ENCODE data around the genes SLC9A1 and WASF2.

DNA sequence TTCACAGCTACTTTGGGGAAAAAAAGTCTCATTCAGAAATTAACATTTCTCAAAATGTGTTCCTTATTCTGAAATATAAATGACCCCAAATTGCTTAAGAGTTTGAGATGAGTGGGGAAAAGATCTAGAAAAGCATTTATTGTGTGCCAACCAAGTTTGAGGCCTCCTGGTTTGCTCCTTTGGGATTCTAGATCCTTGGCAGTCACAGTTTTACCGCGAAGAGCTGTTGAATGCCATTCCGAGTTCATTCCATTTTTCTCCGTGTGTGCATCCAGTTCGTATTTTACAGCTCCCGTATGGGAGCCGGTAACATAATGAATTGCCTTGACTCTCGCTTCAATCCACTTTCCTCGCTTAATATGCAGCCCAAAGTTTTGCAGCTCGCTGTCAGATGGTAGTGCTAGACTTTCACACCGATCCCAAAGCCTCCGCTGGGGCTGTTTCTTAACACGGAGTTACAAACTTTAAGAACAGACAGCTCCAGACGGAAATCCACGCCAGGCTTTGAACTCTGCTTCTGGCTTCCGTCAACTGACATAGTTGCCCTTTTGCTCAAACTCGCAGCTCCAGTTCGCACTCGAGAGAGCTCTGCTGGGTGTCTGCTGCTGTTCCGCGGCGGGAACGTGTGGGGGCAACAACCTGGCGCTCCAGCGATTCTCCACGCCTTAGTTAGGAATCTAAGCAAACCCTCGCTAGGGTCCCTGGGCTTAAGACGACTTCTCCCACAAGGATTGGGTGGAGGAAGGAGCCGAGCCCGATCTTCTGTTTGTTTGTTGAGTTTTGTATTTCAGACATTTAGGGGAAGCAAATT lies 3.6 kb upstream of the ARID1A start:
- RAMPAGE, long total RNA = start-site peak on the plus strand centred at position 574 of the sequence, 22 bp wide, 11 and 15 reads in 2 replicates
- RRBS = no CpG with 5 or more reads among the region's 30 CpGs

DNA sequence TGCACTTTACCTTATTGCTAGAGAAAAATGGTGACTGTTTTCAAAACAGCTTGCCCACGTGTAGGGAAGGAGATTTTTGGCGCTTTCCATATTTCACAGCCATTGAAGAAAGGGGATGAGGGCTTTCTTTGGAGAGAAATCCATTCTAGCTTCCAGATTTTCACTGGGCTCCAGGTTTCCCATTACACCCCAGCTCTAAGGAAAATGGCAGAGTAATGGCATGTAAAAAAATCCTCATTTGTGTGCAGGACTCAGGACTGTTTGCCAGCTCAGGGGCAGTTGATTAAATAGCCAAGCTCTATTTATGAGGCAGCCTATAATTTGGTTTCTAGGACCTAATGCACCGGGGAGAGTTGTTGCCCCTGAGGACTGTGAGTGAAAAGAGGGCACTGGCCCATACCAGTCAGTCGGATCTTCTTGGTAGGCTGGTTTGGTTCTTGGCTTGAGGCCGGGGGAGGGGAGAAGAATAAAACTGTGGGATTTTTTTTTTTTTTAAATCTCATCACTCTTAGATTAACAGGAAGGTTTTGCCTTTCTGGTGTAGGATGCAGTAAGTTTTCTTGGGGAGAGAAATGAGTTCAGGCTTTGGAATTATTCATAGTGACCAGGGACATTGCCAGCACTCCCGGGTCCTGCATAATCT lies 2.1 kb upstream of the ARID1A start:
- RAMPAGE, long total RNA = no peak
- RRBS = 32% methylated on average over 2 of the region's 6 CpGs

DNA sequence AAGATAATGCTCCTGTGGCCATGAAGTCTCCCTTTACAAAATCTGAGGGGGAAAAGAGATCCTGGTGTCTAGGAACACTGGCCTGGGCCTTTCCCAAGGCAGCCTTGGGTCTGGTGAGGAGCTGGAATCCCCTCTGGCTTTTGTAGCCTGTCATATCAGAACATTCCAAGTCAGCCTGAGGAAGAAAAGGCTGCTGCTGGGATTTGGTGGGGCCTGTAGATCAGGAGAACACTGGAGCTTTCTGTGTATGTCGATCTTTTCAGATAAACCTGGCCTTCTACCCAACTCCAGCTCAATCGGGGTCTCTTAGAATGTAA lies 1.6 kb upstream of the ARID1A start:
- RAMPAGE, long total RNA = no peak
- RRBS = no CpG with 5 or more reads among the region's 2 CpGs

DNA sequence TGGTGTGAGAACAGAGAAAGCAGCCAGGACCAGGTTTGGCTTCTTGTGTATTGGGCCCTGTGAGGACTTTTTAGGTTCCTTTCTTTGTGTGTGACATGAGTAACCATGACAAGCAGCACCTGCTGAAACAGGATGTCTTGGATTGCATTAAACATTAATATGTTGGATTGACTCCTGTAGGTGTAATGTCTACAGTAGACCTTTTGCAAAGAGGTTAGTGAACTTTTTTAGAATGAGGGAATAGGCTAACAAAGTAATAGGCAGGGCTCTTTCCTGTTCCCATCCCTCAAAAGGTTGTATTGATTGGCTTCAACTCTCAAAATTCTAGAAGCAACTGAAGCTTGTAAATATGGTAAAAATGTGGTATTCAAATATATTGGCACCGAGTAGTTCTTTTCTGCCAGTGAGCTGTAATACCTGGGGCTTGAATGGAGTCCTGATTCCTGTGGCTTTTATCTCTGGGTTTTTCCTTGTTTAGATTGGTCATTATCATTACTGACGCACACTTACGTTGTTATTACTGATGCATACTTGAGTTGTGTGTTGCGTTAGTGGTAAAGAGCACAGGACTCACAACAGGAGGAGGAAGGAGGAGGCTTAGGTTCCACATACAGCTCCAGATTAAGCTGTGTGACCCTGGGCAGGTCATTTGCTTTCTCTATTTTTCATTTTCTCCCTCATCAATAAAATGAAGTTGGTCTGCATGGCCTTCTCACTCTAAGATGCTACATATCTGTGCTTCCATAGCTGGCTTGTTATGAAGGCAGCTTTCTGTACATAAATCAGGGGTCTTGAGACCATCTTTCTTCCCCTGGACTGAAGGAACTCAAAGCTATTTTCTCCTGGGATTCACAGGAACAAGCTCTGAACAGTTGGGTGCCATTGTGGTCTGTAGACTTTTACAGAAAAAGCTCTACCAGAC lies 5.4 kb downstream of the ARID1A start:
- RAMPAGE, long total RNA = no peak
- RRBS = no CpG with 5 or more reads among the region's 4 CpGs

DNA sequence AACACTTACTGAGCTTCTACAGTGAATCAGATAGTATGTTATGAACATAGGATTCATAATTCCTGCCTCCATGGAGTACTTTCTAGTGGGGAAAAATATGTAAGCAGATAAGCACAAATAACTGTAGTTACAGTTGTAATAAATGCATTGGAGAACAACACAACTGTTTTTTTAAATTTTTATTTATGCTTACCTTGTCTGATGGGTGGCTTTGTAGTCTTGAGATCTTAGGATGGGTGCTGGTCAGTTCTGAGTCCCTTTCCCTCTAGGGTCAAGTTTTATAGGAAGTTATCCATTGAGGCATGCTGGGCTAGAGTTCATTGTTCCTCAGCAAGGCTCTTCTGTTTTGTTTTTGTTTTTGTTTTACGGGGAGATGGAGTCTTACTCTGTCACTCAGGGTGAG lies 20.5 kb downstream of the ARID1A start:
- RAMPAGE, long total RNA = no peak
- RRBS = no CpG with 5 or more reads among the region's 1 CpG

DNA sequence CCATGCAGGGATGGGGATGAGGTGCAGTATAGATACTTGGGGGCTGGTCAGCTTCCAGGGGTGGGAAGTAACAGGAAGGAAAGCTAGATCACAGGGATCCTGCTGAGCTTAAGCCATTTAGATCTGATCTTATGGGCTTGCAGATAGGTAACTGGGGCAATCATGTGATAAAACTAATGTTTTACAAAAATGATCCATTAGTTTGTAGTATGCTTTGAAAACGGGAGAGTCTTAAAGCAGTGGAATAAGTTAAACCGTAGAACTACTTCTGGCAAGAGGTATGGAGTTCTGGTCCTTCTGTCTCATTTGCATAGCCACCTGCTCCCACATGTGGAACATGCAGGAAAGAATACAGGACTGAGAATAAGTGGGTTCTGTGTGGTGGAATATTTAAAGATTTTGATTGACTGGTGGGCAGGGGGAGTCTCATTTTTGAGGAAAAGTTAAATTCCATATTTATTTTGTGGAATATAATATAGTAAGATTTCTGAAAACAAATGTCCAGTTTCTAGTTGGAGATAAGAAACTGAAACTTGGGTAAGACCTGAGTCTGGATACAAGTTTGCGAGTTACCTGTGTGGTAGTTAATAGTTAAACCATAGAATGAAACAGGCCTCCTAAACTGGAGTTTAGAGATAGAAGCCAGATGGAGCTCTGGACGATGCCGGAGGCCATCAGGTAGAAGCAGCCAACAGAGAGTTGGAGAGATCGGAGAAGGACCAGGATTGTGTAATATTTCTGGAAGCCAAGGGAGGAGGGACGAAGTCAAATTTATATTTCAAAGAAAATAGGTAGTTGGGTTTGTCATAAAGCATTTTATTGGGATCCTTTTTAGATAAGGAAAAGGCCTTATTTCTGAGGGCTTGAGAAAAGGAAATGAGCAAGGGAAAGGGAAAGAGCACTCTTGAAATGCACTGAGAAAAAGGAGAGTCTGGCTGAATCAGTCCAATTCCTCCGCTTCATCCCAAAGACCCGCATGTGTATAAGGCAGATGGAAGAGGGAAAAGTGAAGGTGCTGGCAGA lies 45.0 kb downstream of the ARID1A start:
- RAMPAGE, long total RNA = no peak
- RRBS = no CpG with 5 or more reads among the region's 9 CpGs

DNA sequence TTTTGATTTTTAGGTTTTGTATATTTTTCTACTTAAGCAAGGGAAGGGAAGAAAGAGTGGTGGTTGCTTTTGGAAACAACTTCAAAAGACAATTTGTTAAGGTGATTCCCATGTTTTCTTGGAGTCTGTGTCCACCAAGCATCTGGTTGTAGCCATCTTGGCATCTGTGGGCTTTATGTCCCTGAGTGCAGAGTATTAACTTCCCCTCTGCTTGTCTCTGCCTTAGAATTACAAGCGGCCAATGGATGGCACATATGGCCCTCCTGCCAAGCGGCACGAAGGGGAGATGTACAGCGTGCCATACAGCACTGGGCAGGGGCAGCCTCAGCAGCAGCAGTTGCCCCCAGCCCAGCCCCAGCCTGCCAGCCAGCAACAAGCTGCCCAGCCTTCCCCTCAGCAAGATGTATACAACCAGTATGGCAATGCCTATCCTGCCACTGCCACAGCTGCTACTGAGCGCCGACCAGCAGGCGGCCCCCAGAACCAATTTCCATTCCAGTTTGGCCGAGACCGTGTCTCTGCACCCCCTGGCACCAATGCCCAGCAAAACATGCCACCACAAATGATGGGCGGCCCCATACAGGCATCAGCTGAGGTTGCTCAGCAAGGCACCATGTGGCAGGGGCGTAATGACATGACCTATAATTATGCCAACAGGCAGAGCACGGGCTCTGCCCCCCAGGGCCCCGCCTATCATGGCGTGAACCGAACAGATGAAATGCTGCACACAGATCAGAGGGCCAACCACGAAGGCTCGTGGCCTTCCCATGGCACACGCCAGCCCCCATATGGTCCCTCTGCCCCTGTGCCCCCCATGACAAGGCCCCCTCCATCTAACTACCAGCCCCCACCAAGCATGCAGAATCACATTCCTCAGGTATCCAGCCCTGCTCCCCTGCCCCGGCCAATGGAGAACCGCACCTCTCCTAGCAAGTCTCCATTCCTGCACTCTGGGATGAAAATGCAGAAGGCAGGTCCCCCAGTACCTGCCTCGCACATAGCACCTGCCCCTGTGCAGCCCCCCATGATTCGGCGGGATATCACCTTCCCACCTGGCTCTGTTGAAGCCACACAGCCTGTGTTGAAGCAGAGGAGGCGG lies 13.3 kb upstream of the PIGV start:
- RAMPAGE, long total RNA = no peak
- RRBS = no CpG with 5 or more reads among the region's 24 CpGs

- RAMPAGE, long total RNA = no peak
- RRBS = no CpG with 5 or more reads among the region's 14 CpGs
Measured at GRCh38 chr1:26851000-26851799, 11.7 kb upstream of the SFN start.

DNA sequence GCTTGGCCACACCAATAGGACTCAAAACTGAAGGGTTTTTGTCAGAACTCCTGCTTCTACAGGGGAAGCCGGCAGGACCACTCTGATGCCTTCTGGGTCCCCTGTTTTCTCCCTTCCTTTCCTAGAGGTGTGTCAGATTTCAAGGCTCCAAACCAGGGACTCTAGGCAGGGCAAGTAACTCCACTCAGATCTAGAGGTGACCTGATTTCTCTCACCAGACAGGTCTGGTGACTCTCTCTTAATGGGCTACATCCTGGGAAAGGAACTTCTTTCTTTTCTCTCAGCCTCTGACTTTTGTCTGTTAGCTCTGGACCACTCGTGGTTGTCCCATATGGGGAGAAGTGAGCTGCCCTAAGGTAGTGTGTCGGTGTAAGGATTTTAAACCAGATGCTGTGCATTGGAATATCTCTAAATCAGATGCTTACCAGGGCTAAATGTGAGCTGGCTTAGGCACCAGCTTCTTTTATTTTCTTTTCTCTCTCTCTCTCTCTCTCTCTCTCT lies 4.9 kb downstream of the SFN start:
- RAMPAGE, long total RNA = no peak
- RRBS = no CpG with 5 or more reads among the region's 3 CpGs

DNA sequence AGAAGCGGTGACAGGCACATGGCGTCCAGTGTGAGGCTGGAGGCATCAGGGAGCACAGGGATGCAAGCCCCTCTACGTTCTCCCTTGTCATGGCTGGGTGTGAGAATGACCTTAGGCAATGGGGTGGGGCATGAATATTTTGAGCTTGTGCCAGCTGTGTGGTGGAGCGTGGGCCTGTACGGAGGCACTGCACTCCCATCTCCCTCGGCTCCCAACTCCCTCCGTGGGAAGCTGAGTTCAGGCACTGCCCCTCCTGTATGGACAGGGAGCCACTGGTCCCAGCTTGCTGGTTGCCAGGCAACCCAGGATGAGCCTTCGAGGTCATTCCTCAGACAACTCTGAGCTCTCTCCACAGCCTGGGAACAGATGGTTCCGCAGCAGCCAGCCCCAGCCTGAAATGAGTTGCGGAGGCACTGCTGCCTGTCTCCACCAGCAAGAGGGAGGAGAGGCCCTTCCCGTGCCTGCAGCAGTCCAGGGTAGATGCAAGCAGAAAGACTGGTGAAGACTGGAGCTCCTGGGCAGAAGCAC lies 58.3 kb upstream of the TENT5B start:
- RAMPAGE, long total RNA = no peak
- RRBS = no CpG with 5 or more reads among the region's 11 CpGs

DNA sequence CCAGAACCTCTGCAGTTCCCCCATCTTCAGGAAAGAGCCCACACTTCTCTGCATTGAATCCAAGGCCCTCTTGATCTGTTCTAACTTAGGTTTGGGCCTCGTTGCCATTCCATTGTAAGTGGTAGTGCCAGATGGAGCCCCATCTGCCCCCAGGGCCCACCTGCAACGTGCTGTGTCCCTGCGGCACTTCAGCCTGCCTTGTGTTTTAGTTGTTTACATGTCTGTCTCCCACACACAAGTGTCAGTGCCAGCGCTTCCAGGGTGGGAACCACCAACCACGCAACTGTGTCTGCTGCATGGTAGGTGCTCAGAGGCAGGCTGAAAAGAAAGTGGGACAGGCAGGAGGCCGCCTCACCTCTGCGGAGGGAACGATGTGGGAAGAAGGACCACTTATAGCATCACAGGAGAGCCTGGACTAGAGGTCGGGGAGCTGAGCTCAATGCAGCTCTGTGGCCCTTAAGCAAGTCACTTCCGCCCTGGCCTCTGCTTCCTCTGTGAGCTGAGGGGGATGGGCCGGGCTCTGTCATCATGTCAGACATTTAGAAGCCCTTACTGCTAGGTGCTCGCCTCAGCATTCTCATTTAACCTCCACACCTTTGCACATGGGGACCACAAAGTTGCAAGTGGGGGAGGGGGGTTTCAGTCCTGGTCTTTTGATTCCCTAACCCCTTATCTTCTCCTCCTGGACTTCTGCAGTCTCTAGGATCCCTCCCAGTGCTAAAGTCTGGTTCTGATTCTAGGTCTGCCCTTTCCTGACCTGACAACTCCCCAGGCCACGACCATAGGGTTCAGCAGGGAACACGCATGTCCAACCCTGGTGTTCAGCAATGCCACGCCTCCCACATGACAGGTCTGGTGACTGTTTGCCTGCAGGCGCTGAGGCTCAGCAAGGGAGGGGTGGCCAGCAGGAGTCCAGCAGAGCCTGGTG lies 17.8 kb downstream of the SLC9A1 start:
- RAMPAGE, long total RNA = no peak
- RRBS = no CpG with 5 or more reads among the region's 16 CpGs

- RAMPAGE, long total RNA = no peak
- RRBS = no CpG with 5 or more reads among the region's 9 CpGs
Measured at GRCh38 chr1:27141370-27142124, 13.4 kb downstream of the SLC9A1 start.

GRCh38 chr1:27146086-27146708 lies 8.7 kb downstream of the SLC9A1 start:
- RAMPAGE, long total RNA = no peak
- RRBS = no CpG with 5 or more reads among the region's 5 CpGs

- RAMPAGE, long total RNA = no peak
- RRBS = 4% methylated on average over 6 of the region's 54 CpGs
Measured at GRCh38 chr1:27154686-27155665, at the start of gene SLC9A1. SLC9A1 (minus strand) TSS chr1:27155125.

DNA sequence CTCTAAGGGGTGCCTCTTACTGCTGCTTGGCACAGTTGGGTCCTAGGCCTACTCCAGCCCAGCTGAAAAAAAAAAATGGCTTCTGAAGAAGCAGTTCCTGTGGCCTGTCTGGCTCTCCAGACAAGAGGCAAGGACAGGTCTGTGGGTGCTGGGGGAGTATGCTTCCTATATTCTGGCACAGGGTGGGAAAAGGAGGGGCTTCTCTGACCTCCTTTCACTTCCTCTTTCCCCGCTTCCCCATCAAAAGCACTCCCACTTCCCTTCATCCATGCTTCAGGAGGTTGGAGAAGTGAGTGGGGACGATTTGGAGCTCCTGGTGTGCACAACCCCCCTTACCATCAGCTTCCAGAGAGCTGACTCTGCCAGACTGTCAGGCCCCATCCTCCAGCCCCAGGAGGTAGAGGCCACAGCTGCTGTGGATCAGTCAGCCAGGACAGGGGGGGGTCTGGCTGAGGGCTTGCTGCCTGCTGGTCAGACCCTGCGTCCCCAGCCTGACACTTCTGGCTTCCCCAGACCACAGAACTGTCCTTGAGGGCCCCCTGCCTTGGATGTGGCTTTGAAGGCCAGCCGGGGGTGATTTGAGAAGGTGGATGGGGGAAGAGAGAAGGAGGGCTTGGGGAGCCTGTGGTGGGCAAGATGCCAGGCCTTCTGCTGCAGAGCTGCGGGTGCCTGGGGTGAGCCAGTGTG lies 21.6 kb upstream of the TMEM222 start:
- RAMPAGE, long total RNA = no peak
- RRBS = no CpG with 5 or more reads among the region's 5 CpGs

- RAMPAGE, long total RNA = no peak
- RRBS = no CpG with 5 or more reads among the region's 11 CpGs
Measured at GRCh38 chr1:27361426-27362140, 5.2 kb downstream of the MAP3K6 start.

GRCh38 chr1:27402037-27402836 lies 9.8 kb downstream of the GPR3 start:
- RAMPAGE, long total RNA = no peak
- RRBS = no CpG with 5 or more reads among the region's 18 CpGs

GRCh38 chr1:27489397-27490449 lies at the start of gene WASF2:
WASF2 (minus strand) TSS chr1:27490167.
- RAMPAGE, long total RNA = start-site peak on the minus strand at chr1:27490044-27490164, 827 and 501 reads in 2 replicates
- RRBS = 1% methylated on average over 31 of the region's 70 CpGs

- RAMPAGE, long total RNA = no peak
- RRBS = no CpG with 5 or more reads among the region's 8 CpGs
Measured at GRCh38 chr1:27492236-27492815, 2.4 kb upstream of the WASF2 start.

DNA sequence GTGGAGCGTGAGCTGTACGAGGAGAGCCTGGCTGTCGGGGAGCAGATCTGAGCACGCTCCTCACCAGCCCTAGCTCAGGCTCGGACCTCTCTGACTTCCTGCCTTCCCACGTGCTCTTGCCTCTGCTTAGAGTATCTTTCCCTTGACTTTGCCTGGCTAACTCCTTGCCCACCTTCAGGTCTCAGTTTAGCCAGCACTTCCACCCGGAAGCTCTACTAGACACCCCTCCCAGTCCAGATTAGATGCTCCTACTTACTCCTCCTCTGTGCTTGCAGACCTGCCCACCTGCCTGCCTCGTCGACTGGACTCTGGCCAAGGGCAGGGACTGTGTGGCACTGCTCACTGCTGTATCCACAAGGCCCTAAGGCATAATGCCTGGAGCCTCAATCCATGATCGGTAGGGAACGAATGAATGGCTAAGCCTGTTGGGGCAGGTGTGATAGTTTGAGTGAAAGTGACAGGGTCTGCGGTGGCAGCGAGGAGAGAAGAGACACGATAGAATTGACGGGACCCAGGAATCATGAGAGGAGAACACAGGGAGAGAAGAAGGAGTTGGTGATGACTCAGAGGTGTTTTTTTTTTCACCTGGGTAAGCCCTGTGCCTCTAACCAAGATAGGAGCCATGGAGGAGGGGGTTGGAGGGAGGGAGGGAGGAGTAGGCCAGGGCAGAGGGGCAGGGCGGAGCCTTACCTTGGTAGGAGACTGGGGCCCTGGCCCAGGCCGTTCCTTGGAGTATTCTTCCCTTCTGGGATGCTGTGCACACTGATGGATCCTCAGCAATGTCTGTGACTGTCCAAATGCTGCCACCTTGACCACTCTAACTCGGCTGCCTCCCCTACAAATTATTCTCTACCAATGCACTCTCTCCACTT lies 28.3 kb upstream of the WASF2 start:
- RAMPAGE, long total RNA = no peak
- RRBS = no CpG with 5 or more reads among the region's 18 CpGs

Measured in cardiac muscle cell (in vitro differentiated cells and primary cell).